Daoy (cell line): ENCODE measurements around a stretch of chr10.

DNA sequence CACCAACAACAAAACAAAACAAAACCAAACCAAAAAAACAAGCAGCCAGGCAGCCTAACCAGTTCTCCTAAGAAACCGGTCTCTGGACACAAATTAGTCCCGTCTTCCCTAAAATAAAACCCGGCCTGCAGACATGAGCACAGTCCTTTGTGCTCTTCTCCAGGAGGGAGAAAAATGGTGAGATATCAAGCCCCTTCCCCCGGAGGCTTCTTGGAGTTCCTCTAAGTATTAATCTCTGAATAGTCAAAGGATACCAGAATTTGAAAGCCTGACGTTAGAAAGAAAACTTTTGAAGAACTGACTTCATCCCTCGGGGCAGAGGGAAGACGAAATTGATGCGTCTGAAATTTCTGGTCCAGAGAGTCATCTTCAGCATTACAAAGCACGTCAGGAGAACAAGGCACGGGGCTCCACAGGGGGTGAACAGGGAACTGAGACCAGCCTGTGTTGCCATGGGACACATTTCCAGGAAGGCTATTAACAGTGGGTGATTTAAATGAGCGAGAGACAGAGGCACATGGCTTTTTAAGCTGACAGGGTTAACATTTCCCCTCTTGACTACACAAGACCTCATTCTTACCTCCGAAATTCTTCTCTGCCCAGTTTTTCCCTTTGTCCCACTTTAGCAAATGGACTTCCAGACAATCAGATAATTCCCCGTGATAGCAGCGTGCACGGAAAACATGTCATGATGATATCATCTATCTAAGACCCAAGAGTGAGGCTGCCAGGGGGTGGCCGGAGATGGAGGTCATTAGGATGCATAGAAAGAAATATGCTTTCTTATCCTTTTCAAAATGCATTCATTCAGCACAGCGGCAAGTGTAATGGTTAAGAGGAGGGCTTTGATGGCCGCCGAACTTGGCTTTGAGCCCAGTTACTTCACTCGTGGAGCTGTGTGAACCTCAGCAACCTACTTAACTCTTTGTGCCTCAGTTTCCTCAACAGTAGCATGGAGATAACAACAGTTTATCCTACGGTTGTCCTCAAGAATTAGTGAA is 247.8 kb downstream of the PRPF18 start:
- RAMPAGE, long total RNA, result no peak

DNA sequence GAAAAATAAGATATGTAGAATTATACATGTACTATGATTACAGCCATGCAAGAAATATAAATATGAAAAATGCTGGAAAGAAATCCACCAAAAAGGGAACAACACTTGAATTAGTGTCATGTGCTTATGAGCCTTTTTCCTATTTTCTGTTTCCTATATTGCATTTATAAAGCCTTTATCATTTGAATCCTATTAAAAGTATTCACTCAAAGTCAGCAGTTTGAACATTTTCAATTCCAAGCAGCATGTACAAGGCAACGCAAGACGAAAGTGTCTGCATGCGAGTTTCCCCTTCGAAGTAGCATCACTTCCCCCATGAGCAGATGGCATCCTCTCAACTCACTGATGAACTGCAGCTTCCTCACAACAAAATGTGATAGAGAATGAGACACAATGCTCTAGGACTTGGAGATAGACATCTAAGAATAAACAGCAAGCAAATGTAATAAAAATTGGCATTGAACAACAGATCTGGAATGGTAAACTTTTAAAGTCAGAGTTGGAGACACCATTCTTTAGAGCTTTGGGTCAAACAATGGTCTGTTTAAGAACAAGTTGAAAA is 270.7 kb downstream of the PRPF18 start:
- RAMPAGE, long total RNA, result no peak

DNA sequence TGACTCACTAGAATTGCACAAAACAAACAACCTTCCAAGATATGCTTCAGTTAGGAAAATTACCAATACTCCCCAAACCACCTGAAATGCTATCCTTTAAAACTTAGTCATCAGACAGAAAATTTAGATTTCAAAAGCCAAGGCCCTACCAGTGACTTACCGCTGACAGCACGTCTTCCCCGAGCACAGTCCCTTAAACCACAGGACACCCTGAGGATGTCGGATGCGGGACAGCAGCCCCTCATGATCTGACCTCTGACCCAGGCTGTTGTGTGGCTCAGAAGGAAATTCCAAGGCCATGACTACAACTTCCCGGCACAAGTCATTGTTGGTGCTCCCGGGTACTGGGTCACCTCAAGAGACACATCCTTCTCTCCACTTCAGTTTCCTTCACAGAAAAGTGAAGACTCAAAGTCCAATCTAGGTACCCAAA is 279.4 kb downstream of the PRPF18 start:
- RAMPAGE, long total RNA, result no peak

GRCh38 chr10:13894295-13894717 is 307.5 kb downstream of the PRPF18 start:
- RAMPAGE, long total RNA, result no peak

- RAMPAGE, long total RNA, result no peak
These were observed 307.1 kb downstream of the FRMD4A start for GRCh38 chr10:14023661-14023943.

GRCh38 chr10:14550102-14550895 is 219.6 kb upstream of the FRMD4A start:
- RAMPAGE, long total RNA, result no peak

DNA sequence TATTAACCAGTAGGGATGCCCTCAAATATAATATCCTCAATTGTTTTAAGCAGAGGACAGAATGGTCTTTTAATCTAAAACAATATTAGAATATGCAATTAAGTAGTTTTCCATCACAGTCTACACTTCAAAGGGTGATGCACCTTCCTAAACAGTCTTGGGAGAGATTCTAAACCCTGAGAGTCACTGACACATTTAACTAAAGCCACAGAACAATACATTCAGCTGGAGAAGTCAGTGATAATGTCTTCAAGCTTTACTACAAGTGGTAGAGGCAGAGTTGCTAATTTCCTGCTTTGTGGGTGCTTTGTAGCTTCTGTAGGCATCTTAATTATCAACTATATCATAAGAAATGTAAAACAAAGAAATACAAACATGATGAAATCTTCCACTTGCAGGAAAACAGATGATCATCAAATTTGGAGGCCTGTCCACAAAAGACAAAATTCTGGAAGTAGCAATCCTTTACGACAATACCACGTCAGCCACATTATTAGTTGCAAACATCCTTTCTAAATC is 212.5 kb downstream of the FAM107B start:
- RAMPAGE, long total RNA, result no peak

- RAMPAGE, long total RNA, result no peak
These were observed 190.0 kb downstream of the FAM107B start for GRCh38 chr10:14584538-14585235.

- RAMPAGE, long total RNA, result no peak
These were observed 188.7 kb downstream of the FAM107B start for GRCh38 chr10:14585820-14586516.

GRCh38 chr10:14601771-14602878 is 172.6 kb downstream of the FAM107B start:
- RAMPAGE, long total RNA, result no peak

- RAMPAGE, long total RNA, result no peak
These were observed 169.4 kb downstream of the FAM107B start for GRCh38 chr10:14605134-14605851.

GRCh38 chr10:14659416-14660283 is 115.0 kb downstream of the FAM107B start:
- RAMPAGE, long total RNA, result no peak

GRCh38 chr10:14736529-14737126 is 38.1 kb downstream of the FAM107B start:
- RAMPAGE, long total RNA, result no peak

GRCh38 chr10:14959830-14960342 is 698 bp downstream of the MEIG1 start:
- RAMPAGE, long total RNA, result no peak

GRCh38 chr10:15195932-15196545 is 27.5 kb upstream of the NMT2 start:
- RAMPAGE, long total RNA, result no peak

- RAMPAGE, long total RNA, result no peak
These were observed 86.4 kb upstream of the NMT2 start for GRCh38 chr10:15254749-15255377.

DNA sequence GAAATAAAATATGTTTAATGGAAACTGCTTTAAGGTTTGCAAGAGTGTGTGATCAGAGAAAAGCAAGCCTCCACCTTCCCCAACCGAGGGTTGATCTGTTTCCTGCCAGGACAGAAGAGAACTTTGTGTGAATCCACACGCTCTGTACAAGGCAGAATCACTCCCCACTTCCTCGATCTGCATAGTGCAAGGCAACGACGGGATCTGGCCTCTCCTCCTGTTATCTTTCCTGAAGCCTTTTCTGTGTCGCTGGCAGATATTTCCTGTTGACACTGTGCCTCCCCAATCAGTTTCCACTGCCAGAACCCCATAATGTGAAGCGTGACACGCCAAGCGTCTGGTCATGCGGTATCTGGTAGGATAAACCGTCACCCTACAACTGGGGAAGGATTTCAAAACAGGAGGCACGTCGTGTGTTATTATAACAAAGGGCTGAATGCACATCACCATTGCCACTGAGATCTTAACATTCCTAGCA is 57.3 kb downstream of the FAM171A1 start:
- RAMPAGE, long total RNA, result no peak

DNA sequence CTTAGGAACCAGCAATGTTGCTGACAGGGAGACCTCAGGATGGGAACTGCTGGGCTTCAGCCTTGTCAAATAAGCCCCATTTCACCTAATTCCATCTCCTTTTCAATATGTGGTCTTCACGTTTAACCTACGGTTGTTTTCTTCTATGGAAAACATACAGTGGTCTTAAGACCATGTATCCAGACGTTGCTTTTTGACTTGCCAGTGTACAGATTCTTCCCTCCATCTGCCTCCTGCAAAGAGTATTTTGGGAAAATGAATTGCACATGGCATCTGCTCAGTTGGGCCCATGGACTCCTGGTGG is 97.7 kb upstream of the FAM171A1 start:
- RAMPAGE, long total RNA, result no peak

- RAMPAGE, long total RNA, result no peak
These were observed 36.2 kb upstream of the MINDY3 start for GRCh38 chr10:15896487-15896868.

- RAMPAGE, long total RNA, result no peak
These were observed 189.0 kb upstream of the PTER start for GRCh38 chr10:16247874-16248123.